Placental pericyte (primary cell): ENCODE data around the gene SNX19.

- CAGE, long polyA plus RNA: no peak
Observed at GRCh38 chr11:130022169-130022708, 19.6 kb upstream of the PRDM10 start.

DNA sequence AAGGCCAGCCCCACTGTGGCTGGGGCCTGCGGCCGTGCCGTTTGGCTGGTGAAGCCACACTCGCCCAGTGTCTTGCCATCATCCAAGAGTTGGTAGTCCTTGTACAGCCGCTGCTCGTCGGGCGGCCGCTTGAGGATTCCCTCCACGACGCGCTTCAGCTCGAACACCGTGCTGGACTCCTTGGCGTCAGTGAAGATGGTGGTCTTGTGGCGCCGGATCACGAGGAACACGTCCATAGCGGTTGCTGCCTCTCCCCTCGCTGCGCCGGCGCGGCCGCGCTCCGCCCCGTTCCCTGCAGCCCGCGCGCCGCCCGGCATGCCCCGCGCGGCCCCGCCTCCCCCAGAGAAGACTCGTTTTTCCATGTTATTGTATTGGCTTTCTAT lies 30.3 kb upstream of the PRDM10 start:
- CAGE, long polyA plus RNA: no peak

GRCh38 chr11:130109199-130109781 lies 39.6 kb downstream of the APLP2 start:
- CAGE, long polyA plus RNA: no peak

- CAGE, long polyA plus RNA: no peak
Observed at GRCh38 chr11:130110396-130110847, 40.7 kb downstream of the APLP2 start.

DNA sequence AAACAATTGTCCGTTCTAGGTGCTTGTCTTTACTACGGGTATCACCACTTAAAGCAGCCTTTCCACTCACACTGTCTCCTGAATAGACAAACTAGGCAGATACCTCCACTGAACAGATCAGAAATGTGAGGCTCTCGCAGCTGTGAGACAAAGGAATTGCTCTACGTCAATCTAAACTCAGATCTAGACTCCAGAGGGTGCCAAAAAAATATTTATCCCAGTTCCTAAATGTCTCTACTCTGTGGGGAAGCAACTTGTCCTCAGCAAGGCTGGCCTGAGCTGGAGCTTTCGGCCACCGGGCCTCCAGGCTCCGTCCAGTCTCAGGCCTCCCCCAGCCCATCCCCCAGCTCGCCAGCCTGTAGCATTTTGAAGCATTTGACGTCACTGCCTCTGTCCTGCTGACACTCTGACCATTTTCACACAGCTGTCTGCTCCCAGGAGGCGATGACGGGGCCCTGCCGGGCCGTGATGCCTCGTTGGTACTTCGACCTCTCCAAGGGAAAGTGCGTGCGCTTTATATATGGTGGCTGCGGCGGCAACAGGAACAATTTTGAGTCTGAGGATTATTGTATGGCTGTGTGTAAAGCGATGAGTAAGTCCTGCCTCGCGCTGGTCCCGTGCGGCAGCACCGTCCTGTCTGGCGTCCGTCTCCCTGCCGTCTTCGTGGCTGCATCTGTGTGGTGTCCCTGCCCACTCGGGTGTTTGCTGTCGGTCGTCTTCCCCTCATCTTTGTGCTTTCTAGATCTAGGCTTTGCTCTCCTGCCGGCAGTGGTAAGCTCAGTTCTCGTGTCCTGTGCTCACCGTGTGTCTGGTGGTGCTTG lies 36.2 kb upstream of the ST14 start:
- CAGE, long polyA plus RNA: no peak

DNA sequence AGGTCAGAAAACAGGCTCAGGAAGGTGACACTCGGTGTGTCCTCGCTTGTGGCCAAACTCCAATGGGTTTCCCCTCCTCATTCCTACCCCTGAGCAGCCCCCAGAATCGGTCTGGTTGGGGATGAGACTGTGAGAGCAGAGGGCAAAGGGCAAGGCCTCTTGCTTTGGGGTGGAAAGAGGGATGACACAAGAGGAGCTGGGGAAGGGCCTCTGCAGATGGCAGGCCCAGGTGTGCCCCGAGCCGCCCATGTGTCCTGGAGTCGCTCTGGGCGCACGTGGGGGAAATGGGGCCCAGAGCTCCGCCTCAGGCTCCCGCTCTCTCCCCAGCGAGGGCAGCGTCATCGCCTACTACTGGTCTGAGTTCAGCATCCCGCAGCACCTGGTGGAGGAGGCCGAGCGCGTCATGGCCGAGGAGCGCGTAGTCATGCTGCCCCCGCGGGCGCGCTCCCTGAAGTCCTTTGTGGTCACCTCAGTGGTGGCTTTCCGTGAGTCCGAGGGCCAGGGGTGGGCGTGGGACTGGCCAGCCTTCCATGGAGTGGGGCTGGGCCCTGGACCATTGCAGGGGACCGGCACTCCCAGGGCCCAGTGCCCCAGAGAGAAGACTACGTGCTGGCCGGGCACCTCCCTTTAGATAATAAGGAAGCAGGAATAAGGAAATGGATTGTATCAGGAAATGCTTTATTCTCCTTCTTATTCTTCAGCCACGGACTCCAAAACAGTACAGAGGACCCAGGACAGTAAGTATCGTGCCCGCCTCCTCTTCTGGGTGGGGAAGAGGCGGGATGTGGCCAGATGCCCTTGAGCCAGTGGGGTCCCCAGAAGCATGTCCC lies 30.0 kb downstream of the ST14 start:
- CAGE, long polyA plus RNA: no peak

GRCh38 chr11:130421393-130421823 lies 7.0 kb downstream of the ADAMTS8 start:
- CAGE, long polyA plus RNA: no peak

- CAGE, long polyA plus RNA: no peak
Observed at GRCh38 chr11:130470816-130471334, 22.4 kb downstream of the ADAMTS15 start.

- CAGE, long polyA plus RNA: no peak
Observed at GRCh38 chr11:130607162-130607562, 158.7 kb downstream of the ADAMTS15 start.

DNA sequence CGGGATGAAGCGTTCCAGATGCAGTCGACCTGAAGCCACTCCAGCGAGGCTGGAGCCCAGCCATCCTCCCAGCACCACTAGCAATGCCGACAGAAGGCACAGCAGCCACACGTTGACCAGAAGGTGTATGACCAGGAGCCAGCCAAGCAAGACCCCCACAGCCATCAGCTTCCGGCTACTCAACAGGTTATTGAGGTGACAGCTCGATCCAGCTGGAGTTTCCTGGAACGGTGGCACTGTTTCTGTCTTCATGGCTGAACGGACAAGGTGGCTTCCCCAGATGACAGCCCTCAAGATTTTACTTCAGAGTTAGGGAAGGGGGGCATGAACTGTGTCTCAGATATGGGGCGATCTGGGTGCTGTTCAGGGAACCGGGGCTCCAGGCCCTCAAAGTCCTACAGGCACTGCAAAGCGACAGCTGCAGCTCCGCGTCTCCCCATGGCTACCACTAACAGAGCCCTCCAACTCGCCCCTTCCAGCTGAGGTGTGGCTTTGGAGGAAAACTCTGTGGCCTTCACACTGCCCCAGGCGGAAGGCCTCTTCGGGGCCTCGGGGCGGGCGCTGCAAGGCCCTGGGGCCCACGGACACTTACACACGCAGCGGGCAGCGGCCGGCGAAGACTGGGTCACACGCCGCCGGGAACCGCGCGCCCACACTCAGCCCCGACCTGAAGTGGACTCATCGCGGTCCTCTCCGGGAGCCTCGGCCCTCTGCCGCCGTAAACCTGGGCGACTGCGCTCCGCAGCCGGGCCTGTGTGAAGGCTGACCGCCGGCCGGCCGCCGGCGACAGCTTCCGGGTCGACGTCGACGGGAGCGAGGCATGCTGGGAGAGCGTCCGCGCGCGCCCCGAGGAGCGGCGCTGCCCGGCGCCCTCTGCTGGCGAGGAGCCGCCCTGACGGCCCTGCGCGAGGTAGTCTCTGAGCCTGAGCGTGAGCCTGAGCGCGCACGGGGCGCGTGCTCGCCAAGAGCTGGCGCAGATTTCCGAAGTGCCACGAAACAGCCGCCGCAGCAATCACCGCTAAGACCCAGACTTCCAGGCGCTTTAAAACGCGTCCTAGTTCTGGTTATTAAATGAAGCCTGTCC lies at the start of gene SNX19:
Gene SNX19 (minus strand): TSS at position 792 of the 1,084 bp plus-strand sequence.
- CAGE, long polyA plus RNA: no peak

DNA sequence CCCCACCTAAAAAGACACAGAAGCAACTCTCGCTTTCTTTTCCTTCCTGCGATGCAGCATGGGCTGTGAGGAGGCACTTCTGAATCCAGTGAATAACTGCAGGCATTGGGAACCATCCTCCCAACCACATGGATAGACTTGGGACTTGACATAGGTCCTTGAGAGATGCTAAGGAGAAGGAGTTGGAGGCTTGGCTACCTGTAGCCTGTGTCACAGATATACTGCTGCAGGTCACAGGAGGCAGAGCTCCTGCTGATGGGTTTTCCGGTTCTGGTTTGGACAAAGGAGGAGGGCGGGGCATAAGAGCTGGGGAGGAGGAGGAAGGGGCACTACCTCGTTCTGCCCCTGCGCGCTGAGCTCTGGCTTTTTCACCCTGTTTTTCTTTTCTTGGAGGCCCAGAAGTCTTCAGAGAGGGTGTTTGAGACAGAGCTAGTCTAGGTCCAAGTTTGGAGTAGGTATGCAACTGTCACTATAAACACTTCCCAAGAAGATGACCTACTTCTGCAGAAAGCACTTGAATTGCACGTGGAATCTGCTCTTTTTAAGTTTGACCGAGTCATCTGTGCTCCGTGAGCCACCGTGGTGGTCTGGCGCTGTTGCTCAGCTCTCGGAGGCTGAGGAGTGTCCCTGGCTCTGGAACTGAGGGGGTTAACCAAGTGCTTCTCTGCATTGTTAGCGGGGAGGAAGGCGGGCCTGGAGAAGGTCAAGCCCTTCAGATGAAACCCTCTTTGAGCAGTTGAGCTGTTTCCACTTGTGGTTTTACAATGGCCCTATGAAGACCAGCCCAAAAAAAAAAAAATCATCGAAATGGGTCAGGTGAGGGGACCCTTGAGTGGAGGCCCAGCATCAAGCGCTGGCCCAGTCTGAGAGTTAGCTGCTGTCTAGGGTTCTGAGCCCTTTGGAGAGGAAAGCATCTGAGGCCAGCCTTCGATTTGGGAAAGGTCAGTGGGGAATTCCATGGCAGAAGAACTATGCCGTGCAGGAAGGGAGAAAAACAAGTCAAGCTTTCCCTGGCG lies 286.3 kb downstream of the NTM start:
- CAGE, long polyA plus RNA: no peak

GRCh38 chr11:132943584-132943997 lies 588.7 kb downstream of the OPCML start:
- CAGE, long polyA plus RNA: no peak

GRCh38 chr11:133653598-133653848 lies 121.2 kb upstream of the OPCML start:
- CAGE, long polyA plus RNA: no peak

- CAGE, long polyA plus RNA: no peak
Observed at GRCh38 chr11:133928512-133928969, 28.2 kb downstream of the IGSF9B start.

DNA sequence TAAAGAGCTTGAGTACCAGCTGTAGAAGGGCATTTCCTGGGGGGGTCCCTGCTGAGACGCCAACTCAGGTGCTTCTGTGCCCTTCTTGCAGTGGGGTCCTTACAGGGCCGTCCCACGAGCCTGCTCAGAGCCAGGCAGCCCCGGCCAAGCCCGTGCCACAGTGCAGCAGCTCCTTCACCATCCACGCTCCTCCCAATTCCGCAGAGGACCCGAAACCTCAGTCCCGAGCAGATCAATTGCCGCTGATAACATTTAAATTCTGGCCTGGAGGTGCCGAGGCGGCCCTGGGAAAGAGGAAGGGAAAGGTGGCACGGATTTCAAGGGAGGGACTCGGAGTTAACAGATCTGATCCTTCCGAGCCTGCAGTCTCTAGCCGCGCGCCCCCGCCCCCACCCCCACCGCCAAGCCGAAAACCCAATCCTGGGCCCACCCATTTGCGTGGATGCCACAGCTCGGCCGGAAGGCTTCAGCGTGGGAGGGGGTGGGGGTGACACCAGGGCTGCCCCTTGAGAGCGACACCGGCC lies 32.3 kb upstream of the JAM3 start:
- CAGE, long polyA plus RNA: no peak

- CAGE, long polyA plus RNA: no peak
Observed at GRCh38 chr11:134042122-134042907, 26.6 kb upstream of the JAM3 start.

GRCh38 chr11:134049218-134049651 lies 19.6 kb upstream of the JAM3 start:
- CAGE, long polyA plus RNA: no peak

GRCh38 chr11:134155860-134156419 lies 67.8 kb downstream of the NCAPD3 start:
- CAGE, long polyA plus RNA: no peak

DNA sequence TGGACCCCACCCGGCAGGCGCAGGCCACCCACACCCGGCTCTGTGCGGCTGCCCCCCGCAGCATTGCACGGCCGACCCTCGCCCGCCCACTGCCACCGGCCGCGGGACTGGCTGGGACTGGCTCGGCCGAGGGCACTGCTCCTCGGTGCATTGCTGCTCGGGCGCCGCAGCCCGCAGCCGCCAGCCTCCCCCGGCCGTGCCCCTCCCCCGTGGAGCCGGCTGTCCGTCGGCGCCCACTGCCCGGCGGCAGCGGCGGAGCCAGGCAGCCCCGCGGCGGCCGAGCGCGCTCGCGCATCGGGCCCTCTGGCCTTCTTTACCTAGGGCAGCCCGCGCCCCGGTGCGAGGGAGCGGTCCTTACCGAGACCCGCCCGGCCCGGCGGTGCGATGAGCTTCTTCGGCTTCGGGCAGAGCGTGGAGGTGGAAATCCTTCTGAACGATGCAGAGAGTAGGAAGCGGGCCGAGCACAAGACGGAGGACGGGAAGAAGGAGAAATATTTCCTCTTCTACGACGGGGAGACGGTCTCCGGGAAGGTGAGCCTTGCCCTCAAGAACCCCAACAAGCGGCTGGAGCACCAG lies 356 bp downstream of the VPS26B start:
- CAGE, long polyA plus RNA: no peak

- CAGE, long polyA plus RNA: no peak
Observed at GRCh38 chr11:134225315-134225981, 977 bp downstream of the VPS26B start.